Cardiac ventricle fibroblast (primary cell): ENCODE measurements around the gene ANKRD6.

- RAMPAGE, long total RNA, result no peak
These were observed 38.3 kb downstream of the ZNF292 start for GRCh38 chr6:87193207-87194489.

GRCh38 chr6:87408530-87408975 is 781 bp downstream of the CFAP206 start:
- RAMPAGE, long total RNA, result no peak

- RAMPAGE, long total RNA, result no peak
These were observed 27.1 kb downstream of the AKIRIN2 start for GRCh38 chr6:87674954-87675337.

GRCh38 chr6:88177797-88178140 is 11.6 kb upstream of the CNR1 start:
- RAMPAGE, long total RNA, result no peak

DNA sequence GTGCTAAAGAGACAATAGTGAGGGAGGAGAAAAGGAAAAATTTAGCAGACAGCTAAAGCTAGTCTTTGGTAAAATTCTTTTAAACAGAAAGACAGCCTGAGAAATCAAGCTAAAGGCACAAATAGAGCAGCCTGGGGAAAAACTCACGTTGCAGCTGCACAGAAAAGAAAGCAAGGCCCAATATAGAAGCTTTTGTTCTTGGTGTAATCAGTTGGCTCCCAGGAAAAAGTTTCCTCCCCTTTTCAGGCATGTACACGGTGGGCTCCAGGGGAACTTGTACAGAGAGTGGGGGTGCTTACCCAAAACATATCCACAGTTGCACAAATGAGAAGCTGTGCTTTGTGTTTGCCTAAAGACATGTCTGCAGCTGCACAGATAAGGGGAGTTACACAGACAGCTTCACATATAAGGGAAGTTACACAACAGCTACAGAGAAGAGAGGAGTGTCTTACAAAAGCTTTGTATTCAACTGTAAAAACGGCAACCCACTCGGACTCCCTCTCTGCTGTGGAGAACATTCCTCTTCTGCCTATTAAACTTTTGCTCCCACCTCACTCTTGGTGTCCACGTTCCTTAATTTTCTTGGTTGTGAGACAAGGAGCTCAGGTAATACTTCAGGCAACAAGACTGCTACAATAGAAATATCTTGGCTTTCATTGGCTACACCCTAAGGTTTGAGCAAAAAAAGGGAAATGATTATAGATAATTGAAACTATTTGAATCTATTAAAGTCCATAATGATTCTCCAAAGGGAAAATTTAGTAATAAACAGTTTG is 7.5 kb upstream of the PNRC1 start:
- RAMPAGE, long total RNA, result no peak

- RAMPAGE, long total RNA, result no peak
These were observed 1.5 kb upstream of the PNRC1 start for GRCh38 chr6:89079087-89079509.

DNA sequence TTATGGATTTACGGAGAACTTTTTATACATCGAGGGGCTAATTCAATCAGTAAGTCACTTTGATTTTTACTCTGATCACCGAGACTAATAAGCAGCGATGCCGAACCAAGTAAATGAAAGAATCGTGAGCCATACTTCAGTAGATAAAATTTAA is 647 bp upstream of the PNRC1 start:
- RAMPAGE, long total RNA, result no peak

DNA sequence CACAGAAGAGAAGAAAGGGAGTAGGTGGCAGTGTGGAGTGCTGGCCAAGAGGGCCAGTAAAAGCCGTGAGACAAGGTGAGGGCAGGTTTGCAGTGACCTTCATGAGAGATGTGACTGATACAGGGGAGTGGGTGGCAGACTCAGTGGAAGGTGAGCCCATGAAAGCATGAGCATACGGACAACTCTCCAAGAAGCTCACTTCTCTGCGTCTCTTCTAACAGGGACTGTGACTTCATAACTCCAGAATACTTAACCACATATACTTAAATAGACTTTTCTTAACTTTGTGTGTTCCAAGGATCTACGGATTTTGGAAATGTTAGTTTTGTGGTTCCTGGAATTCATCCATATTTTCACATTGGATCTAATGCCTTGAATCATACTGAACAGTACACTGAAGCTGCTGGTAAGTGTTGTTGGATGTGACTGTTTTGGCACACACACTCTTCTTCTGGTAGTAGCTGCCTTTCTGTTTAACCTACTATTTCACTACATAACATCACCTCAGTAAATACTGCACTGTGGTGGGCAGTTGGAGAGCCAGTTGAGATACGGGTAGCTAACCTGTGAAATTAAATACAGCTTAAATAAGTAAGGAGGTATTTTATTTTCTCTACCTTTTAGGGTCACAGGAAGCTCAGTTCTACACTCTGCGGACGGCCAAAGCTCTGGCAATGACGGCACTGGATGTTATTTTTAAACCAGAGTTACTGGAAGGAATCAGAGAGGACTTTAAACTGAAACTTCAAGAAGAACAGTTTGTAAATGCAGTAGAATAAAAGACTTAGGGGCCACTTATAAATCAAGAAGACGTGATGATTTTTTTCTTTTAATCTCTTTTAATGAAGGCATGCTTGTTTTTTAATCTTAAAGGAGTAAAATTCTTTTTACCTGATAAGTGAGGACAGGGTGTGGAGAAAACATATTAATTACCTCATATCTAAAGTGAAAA is 15.9 kb downstream of the PM20D2 start:
- RAMPAGE, long total RNA, result no peak

- RAMPAGE, long total RNA, result no peak
These were observed 582 bp downstream of the GABRR2 start for GRCh38 chr6:89314424-89315010.

GRCh38 chr6:89344443-89344821 is 8.1 kb downstream of the UBE2J1 start:
- RAMPAGE, long total RNA, result no peak

- RAMPAGE, long total RNA, result no peak
These were observed 4.1 kb upstream of the UBE2J1 start for GRCh38 chr6:89356586-89357022.

DNA sequence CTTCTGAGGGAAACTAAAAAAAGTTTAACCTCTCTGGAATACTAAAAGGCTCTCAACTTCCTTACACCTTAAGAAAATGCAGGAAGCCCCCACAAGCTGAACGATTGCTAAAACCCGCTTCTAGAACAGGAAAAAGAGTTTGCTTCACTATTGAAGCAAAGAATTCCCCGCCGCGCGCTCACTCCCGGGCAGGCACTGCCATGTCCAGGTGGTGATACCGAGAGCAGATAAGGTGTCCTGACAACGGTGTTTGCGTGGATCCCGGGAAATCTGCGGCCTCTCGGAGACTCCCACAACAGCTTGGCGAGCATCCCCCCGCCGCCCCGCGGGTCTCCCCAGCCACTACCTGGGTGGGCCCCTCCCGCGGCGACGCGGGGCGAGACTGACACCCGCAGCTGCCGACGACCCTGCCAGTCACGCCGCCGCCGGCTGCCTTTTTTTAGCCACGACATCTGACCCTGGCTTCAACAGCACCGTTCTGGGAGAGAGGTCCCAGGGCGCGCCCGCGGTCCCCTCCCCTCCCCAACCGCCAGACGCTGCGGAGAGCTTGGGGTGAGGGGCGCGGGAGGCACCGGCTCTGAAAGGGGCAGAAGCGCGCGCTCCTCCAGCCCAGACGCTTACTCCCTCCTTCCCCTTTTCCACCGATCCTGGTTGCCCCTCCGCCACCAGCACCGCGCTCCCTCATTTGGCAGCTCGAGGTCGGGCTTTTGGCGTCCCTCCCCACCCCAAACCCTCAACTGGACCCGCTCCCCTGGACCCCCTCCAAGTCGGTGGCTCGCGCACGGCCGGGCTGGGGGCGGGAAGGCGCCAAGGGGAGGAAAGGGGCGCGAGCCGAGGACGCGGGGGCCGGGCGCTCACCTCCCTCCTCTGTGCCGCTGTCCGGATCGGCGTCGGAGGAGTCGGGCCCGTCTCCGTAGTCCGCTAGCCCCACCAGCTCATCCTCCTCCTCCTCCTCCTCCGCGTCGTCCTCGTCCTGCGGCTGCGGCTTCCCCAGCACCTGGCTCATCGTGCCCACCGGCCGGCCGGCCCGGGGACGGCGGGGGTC is 763 bp downstream of the RRAGD start:
- RAMPAGE, long total RNA, result no peak

DNA sequence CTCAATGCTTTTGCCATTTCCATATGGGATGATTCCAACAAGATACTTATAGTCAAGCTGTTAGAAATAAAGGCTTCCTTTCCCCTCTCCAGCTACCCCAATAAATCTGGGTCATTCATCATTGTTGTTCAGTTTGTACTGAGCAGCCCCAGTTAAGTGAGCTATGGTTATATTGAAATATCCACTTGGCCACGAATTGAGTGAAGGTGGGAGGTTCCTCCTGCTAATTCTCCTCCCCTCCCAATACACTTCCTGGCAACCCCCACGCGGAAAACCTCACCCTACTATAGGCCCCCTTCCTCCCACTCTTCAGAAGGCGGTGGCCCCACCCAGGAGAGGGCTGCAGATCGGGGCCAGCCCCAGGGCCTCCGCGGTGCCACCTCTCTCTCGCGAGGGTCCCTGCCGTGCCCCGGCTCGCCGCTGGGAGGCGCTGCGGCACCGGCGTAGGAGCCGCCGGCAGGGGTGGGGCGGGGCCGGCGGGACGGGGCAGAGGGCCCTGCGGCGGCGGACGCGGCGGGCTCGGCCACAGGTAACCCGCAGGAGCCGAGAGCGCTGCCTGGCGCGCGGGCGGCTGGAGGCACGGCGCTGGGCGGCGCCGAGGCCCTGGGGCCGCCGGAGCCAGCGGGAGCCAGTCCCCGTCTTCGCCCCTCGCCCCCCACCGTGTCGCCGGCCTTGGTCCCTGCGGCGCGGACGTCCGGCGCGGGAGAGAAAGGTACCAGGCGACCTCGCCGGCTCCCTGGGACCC is at the start of gene ANKRD6:
Gene ANKRD6 (plus strand): TSS at position 489 of the 745 bp plus-strand sequence.
- RAMPAGE, long total RNA, result no peak

DNA sequence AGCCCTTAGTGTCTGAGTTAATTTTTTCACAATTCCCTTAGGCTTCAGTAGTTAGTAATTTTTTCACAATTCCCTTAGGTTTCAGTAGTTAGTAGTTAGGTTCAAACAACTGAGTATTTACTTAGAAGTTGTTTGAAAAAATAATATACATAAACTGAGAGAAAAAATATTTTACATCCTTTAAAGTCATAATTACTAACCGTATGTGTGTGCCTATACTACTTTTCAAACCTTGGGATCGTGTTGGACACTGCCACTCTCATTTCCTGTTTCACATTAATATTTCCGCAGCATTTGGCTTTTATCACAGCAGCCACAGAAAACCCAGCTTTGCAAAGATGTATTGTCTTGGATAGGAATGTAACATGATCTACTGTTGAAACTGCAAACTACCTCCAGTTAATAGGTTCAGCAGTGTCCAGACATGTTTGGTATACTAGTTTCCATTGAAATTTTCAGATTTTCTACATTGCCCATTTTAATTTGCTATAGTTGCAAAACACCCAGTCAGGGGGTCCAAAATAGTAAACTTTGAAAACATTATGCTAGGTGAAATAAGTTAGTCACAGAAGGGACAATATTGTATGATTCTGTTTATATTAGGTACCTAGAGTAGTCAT is 3.2 kb downstream of the ANKRD6 start:
- RAMPAGE, long total RNA, result no peak

DNA sequence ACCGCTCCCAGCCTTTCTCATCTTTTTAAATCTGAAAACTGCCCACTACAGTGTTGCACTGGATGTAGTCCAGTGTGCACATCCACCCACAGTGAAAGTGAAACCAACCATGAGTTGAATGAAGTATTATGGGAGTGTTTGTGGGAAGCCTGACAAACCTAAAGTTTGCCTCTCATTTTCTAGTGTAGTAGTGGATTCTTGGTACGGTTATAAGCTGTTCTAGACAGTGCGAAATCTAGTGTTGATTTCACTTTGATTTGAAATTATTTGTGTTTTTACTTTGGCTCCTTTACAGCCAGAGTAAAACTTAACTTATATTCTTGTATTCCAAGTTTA is 41.7 kb downstream of the ANKRD6 start:
- RAMPAGE, long total RNA, result no peak

DNA sequence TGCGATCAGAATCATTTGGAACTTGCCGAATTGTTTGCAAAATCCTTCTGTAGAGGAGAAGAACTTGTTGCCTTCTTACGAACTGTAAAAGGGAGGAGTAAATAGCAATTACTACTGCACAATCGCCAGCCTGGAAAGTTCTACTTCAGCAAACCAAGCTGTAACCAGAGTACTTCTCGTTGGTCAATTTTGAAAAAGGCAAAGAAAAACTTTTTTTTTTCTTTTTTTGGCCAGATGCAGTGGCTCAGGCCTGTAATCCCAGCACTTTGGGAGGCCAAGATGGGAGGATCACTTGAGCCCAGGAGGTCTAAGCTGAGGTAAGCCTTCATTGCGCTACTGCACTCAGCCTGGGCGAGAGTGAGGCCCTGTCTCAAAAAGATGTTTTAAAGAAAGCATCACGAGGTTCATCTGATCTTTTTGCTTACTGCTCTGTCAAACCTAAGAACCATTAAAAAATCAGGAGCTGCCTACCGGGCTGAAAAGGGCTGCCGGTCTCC is 698 bp downstream of the LYRM2 start:
- RAMPAGE, long total RNA, result no peak

DNA sequence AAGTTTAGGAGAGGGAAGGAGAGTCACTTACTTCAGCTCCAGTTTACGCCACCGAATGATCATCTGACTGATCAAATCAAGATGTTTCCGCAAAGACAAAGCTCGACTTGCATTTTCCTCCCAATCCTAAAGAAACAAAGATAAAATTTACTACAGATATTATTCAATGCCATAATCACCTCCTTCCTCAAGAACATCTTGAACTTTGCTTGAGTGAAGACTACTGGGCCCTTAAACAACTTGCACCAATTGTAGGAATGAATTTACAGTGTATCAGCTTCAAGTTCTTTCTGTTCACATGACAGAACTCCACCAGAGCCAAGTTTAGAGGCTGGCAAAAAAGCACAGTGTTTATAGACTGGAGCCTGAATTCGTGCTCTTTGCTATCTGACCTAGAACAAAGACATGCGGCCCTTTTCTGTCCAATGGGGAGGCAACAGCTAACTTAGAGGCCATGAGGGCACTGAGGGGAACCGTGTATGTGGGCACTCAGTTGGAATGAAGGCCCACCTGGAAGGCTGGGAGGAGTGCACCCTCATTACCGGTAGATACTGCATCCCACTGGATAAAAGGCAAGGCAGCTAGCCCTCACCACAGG is 48.9 kb upstream of the LYRM2 start:
- RAMPAGE, long total RNA, result no peak

DNA sequence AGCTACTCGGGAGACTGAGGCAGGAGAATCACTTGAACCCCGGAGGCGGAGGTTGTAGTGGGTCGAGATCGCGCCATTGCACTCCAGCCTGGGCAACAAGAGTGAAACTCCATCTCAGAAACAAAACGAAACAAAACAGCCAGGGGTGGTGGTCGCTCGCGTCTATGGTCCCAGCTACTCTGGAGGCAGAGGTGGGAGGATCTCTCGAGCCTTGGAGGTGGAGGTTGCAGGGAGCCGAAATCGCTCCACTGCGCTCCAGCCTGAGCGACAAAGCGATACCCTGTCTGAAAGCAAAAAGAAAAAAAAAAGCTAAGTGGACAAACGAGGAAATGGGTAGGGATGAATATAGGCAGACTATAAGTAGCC is 9.3 kb upstream of the MDN1 start:
- RAMPAGE, long total RNA, result no peak

DNA sequence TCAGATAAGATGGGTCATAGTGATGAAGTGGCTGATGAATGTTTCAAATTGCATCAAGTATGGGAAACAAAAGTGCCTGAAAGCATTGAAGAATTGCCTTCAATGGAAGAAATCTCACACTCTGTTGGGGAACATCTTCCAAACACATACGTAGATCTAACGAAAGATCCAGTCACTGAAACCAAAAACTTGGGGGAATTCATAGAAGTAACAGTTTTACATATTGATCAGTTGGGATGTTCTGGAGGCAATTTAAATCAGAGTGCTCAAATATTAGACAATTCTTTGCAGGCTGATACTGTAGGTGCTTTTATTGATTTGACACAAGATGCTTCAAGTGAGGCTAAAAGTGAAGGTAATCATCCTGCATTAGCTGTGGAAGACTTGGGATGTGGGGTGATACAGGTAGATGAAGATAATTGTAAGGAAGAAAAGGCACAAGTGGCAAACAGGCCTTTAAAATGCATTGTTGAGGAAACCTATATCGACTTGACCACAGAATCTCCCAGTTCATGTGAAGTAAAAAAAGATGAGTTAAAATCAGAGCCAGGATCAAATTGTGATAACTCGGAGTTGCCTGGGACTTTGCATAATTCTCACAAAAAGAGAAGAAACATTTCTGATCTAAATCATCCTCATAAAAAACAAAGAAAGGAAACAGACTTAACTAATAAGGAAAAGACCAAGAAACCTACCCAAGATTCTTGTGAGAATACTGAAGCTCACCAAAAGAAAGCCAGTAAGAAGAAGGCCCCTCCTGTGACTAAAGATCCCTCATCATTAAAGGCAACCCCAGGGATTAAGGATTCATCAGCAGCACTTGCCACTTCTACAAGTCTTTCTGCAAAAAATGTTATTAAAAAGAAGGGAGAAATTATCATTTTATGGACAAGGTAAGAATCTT is 25.8 kb upstream of the GJA10 start:
- RAMPAGE, long total RNA, result no peak

DNA sequence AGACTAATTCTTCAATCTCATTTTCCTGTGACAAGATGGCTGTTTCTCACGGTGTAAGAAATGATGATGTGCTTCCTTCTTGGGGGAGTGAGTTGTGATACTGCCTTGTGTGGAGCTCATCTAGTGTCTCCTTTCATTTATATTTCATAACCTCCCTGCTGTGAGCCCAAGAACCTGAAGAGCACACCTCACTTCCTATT is 58.0 kb downstream of the BACH2 start:
- RAMPAGE, long total RNA, result no peak